Iris pigment epithelial cell (primary cell): ENCODE measurements around a stretch of chr1.

- RRBS = no CpG with 5 or more reads among the region's 2 CpGs
Observed at GRCh38 chr1:196654308-196654717, 2.5 kb downstream of the CFH start.

DNA sequence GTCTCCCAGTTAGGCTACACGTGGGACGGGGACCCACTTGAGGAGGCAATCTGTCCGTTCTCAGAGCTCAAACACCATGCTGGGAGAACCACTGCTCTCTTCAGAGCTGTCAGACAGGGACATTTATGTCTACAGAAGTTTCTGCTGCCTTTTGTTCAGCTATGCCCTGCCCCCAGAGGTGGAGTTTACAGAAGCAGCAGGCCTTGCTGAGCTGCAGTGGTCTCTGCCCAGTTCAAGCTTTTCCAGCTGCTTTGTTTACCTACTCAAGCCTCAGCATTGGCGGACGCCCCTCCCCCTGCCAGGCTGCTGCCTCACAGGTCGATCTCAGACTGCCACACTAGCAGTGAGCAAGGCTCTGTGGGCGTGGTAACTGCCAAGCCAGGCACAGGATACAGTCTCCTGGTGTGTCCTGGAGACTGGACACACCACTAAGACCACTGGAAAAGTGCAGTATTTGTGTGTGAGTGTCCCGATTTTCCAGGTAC is 14.5 kb downstream of the CFHR5 start:
- RRBS = no CpG with 5 or more reads among the region's 8 CpGs

GRCh38 chr1:197222142-197222819 is 21.2 kb upstream of the ZBTB41 start:
- RRBS = no CpG with 5 or more reads among the region's 19 CpGs

- RRBS = 36% methylated on average over 7 of the region's 48 CpGs
Observed at GRCh38 chr1:197915472-197916509, 1.4 kb upstream of the LHX9 start.

DNA sequence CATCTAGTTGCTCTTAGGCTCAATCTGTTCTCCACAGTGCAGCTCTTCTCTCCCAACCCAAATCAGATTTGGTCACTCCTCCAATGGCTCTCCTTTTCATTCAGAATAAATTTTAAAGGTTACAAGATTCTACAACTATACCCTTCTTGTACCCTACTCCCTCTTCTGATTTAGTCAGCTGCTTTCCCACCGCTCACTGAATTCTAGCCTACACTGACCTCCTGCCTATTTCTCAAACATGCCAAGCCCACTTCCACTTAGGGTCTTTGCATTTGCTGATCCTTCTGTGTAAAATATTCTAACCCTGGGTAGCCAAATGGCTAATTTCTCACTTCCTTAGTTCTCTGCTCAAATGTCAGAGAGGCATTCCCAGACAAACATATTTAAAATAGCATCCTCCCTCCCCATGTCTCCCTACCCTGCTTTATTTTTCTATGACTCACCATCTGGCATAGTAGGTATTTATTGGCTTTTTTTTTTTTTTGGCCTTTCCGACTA is 1.8 kb upstream of the NEK7 start:
- RRBS = no CpG with 5 or more reads among the region's 2 CpGs

DNA sequence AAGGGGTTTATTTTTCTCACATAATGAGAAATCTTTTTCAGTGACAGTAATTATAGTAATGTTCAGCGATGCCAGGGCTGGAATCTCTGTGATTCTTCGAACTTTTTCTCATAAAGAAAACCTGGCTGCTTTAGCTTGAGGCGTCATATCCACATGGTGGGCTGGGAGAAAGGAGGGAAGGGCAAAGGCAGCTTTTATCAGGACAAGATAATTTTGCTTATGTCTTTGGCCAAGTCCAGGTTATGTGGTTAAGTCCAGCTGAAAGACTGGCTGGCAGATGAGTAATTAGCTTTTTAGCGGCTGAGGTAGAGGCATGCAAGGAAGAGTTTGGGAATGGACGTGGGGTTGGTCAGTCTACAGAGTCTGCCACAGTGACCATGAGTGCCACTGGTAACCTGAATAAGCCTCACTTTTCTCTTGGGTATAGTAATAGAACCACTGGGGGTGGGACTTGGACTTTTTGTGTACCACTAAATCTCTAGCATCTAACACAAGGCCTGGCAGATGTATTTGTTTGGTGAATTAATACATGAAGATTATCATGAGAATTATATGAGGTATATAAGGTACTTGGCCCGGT is 39.8 kb downstream of the NEK7 start:
- RRBS = no CpG with 5 or more reads among the region's 6 CpGs

- RRBS = no CpG with 5 or more reads among the region's 3 CpGs
Observed at GRCh38 chr1:198668911-198669525, 30.2 kb downstream of the PTPRC start.

- RRBS = no CpG with 5 or more reads among the region's 2 CpGs
Observed at GRCh38 chr1:198694391-198694679, 55.5 kb downstream of the PTPRC start.

DNA sequence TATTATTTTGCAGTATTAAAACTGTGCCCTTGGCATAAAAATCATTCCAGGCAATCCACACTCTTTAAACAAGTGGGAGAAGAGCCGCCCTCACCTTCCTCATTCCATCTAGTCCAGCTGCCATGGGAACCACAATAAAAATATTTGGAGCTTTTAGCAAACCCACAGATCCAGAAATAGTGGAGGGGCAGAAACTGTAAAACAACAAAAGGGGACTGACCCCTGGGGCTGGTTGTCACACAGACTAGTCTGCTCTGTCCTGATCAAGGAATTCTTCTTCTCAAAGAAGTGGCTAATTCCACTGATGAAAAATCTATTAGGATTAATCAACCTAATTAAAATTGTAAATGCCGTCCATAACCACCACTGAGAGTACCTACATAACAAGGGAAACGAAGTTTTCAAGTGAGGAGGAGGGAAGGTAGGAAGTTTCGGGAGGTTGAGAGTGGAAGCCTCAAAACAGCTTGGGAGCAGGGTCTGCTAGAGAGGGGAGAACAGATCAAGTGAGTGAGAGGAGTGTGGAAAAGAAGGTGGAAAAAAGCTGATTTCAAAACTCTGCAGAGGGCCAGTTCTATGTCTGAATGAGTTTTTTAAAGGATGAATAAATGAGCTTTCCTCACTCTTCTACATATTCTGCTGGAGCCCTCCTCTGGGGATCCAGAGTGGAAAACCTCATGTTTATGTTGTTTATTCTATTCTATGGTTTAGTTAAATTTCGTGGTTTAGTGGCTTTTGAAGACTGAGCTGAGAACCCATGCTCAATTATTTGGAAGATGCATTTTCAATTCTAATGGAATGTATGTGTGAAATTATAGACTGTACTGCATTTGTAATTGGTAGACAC is 61.8 kb downstream of the PTPRC start:
- RRBS = no CpG with 5 or more reads among the region's 5 CpGs

DNA sequence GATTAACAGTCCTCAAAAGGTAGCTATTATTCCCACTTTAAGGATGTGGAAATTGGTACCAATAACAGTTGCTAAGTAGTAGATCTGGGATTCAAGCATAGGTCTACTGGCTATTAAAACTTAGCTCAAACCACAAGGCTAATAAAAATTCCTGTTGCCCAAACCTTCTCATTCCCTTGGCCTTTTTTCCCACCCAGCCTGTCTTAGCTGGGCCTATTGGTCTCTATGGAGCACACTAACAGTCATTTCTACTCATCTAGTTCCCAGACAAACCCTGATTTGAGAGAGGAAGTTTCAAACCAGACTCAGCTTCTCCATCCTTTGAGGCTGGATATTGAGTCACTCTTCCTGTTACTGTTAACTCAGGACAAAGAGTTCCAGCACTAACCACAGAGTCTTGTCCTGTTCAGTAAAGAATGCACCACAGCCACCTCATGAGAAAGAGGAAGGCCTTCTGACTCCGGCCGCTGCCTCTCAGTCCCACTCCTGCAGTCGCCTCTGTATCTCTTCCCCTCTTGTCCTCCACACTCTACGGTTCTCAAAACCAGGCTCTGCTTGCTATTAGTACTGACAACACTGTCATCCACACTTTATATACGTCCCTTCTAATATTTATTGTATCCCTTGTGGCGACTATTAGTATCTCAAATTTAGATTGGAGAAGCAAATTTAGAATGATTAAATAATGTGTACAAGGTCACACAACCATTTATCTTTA is 137.8 kb downstream of the PTPRC start:
- RRBS = no CpG with 5 or more reads among the region's 6 CpGs

DNA sequence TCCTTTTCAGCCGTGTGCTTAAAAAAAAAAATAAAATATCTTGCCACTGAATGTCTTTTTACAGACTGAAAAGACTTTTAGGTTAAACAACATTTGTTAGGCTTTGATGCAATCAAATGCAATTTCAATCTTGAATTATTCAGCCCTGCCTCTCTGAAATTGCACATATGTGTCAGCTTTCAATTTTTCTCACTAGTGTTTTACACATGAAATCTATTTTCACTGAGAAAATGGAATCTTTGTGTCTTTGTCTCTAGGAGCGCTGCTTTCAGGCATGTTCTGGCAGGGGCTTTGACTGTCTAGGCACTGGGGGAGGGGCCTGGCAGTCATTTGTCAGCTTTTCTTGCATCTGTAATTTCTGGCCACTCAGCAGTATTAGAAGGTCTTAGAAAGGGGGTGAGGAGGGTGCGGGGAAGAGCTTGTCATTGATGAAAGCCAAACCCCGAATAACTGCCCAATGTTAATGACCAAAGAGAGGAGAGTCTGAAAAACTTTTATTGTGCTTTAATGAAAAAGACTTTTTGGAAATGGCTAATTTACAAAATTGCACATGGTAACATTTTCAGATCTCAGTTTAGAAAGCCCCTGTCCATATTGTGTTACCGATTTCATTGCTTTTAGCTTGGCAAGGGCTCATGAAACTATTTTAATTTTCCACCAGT is 264.4 kb downstream of the PTPRC start:
- RRBS = no CpG with 5 or more reads among the region's 5 CpGs

DNA sequence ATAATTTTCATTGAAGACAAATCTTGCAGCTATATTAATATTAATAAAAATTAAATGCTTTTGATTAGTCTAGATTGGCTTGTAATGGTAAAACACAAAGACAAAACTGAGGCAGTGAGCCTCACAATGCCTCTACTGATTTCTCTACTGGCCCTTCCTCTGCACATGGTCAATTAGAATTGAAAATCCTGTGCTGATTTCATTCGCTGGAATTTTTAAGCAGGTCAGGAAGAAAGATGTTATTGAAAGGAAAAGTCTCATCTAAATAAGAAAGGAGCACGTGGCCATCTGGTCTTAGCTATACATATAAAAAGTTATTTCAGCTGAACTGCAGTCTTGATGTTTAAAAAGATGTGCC is 293.4 kb downstream of the PTPRC start:
- RRBS = no CpG with 5 or more reads among the region's 2 CpGs

DNA sequence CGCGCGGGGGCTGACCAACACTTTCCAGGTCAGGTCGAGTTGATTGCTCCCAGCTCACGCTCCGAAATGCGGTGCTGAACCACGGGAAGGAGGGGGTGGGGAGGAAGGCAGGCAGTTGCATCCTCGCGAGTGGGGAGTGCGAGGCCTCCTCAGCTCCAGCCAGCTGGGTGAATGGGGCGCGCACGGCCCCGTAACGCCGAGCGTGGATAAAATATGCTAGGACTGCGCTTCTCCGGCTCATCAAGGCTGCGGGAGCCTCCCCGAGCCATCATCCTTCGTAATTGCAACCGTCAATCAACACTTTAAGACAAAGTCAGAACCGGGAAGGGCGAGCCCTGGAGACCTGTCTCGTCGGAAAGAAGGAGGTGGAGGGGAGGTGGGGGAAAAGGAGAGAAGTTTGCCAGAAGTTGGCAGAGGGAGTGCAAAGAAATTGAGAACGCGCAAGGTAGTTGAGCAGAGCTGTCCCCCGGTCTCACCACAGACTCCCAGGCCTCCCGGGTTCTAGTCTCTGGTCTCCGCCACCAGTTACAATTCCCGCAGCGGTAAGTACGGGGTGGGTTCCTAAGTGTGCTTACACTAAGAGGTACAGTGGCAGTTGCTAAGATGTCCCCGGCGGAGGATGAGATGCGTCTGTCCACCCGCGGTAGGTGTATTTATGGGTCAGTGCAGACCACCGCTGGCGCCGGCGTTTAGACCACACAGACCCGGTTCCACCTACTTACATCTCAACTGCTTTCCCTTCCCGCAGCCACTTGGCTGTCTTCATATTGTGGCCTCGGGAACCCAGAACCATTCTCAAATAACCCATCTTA is 8.1 kb downstream of the NR5A2 start:
- RRBS = 7% methylated on average over 13 of the region's 48 CpGs

GRCh38 chr1:200038812-200039183 is 11.3 kb downstream of the NR5A2 start:
- RRBS = 3% methylated on average over 5 of the region's 18 CpGs

- RRBS = 2% methylated on average over 13 of the region's 40 CpGs
Observed at GRCh38 chr1:200040007-200040960, 12.8 kb downstream of the NR5A2 start.

DNA sequence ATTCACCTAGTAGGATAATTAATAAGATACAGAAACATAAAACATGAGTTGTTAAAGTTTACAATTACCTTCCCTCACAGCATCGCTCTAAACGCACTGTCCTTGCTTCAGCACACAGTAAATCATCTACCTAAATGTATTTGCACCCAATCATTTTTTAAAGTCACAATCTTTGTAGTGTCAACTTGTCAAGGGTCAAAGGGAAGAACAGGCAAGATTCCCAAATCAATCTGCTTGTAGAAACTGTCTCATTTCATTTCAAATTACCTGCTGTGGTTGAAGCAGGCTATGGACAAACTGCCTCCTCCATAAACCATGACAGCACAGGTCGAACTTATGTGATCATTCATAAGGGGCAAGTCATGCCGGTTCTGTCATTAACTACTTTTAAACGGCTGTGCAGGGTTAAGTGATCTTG is 93.6 kb downstream of the ZNF281 start:
- RRBS = no CpG with 5 or more reads among the region's 5 CpGs

- RRBS = no CpG with 5 or more reads among the region's 7 CpGs
Observed at GRCh38 chr1:200653125-200653569, 16.6 kb downstream of the DDX59 start.

DNA sequence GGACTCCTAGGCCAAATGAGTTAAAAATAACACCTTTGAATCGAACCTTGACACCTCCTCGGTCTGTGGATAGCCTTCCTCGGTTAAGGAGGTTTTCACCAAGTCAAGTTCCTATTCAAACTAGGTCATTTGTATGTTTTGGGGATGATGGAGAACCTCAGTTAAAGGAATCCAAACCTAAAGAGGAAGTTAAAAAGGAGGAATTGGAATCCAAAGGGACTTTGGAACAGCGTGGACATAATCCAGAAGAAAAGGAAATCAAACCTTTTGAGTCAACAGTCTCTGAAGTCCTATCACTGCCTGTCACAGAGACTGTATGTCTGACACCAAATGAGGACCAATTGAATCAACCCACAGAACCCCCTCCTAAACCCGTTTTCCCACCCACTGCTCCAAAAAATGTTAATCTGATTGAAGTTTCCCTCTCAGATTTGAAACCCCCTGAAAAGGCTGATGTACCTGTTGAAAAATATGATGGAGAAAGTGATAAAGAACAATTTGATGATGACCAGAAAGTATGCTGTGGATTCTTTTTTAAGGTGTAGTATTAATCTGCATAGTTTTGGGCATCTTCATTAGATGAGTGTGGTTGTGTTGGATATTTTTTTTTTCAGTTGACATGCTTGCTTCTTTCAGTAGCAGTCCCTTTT is 23.0 kb upstream of the GPR25 start:
- RRBS = no CpG with 5 or more reads among the region's 5 CpGs

DNA sequence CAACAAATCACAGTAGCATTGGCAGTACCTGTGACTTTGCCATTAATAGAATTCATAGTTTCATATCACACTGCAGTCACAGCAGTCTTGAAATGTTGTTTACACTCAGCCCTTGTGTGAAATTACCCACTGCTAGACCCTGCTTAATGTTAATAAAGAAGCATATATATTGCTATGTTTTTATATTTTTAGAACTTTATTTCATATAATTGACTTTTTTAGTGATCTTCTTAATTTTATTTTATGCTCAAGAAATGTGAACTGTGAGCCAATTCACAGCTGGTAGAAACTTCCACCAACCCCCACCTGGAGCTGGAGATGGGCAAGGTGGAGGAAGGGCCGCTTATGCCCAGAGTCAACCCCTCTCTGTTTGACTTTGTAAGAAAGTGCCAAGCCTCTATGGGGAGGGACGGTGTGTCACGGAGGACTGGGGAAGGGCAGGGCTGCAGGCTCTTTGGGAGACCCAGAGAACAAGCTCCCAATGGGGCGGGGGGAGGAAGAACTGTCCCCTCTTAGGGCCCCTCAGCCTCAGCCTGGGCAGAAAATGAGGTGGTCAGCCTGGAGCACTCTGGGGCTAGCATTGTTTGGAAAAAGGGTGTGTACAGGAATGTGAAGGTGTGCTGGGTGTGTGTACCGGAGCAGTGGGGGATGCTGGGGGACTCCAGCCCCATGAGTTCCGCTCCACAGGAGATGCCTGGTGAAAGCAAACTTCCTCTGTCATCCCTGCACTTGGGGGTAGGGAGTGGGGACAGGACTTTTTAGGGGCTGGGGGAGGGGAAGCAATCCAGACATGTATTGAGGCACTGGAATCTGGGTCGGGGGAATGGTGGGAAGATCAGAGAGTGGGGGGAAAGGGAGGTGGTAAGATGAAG is 1.4 kb upstream of the INAVA start:
- RRBS = no CpG with 5 or more reads among the region's 7 CpGs

- RRBS = no CpG with 5 or more reads among the region's 6 CpGs
Observed at GRCh38 chr1:201019871-201020701, 3.4 kb downstream of the KIF21B start.